ENCODE measurements around a stretch of chr4.

DNA sequence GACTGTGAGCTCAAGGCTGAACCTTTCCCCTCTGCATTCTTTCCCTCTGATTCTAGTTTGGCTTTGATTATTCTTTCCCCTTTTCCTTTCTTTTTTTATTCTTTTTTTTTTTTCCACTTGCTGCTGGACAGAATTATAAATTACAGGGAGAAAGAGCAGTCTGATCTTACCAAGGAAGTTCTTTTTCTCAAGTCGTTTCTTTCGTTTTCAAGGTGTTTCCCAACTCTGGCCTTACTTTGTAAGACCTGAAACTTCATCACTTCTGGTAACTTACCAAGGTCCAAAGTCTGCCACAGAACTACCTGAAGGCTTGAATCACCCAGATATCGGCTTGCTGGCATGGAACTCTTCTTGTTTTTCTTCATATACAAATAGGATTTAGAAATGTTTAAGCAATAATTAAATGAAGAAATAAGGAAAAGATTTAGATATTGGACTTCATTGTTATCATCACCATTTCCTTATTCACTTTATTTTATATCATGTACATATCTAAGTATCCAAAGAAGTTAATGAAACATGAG lies 278.0 kb downstream of the INPP4B start:
- PRO-cap: unidirectional peak, minus-strand start at position 189 of the sequence
- RAMPAGE, long total RNA, 2 experiments: start-site peak on the minus strand in 2 of 2 experiments, centred at positions 211 to 256 of the sequence, 29 to 53 reads per replicate

GRCh38 chr4:142912786-142913348 lies 66.8 kb upstream of the INPP4B start:
- PRO-cap: no peak
- RAMPAGE, long total RNA, 2 experiments: no peak in any of the 2 experiments

GRCh38 chr4:143186675-143187034 lies 1.9 kb downstream of the USP38 start:
- PRO-cap: no peak
- RAMPAGE, long total RNA, 2 experiments: no peak in any of the 2 experiments

GRCh38 chr4:143335827-143336720 lies 602 bp upstream of the GAB1 start:
- PRO-cap: bidirectional peak, plus-strand start at chr4:143336212, minus-strand start at chr4:143336464; bidirectional peak, plus-strand start at chr4:143336876, minus-strand start at chr4:143336653
- RAMPAGE, long total RNA, 2 experiments: start-site peak on the plus strand in 1 of 2 experiments, at chr4:143336135-143336259 at its widest, 24 reads per replicate

GRCh38 chr4:143358830-143359357 lies 22.2 kb downstream of the GAB1 start:
- PRO-cap: bidirectional peak, plus-strand start at chr4:143359125, minus-strand start at chr4:143358962
- RAMPAGE, long total RNA, 2 experiments: no peak in any of the 2 experiments

DNA sequence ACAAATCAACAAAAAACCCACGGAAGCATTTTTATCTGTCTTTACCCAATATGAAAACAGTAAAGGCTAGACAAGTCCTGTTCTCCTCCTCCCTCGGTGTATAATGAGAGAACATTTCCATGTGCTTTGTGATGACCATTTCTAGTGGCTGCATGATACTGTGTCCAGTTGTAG lies 22.6 kb downstream of the GAB1 start:
- PRO-cap: no peak
- RAMPAGE, long total RNA, 2 experiments: no peak in any of the 2 experiments

GRCh38 chr4:143372192-143373073 lies 35.8 kb downstream of the GAB1 start:
- PRO-cap: no peak
- RAMPAGE, long total RNA, 2 experiments: no peak in any of the 2 experiments

- PRO-cap: no peak
- RAMPAGE, long total RNA, 2 experiments: no peak in any of the 2 experiments
Measured at GRCh38 chr4:143912407-143912937, 7.1 kb upstream of the GYPE start.

GRCh38 chr4:144356967-144357426 lies 216.5 kb upstream of the GYPA start:
- PRO-cap: no peak
- RAMPAGE, long total RNA, 2 experiments: no peak in any of the 2 experiments

DNA sequence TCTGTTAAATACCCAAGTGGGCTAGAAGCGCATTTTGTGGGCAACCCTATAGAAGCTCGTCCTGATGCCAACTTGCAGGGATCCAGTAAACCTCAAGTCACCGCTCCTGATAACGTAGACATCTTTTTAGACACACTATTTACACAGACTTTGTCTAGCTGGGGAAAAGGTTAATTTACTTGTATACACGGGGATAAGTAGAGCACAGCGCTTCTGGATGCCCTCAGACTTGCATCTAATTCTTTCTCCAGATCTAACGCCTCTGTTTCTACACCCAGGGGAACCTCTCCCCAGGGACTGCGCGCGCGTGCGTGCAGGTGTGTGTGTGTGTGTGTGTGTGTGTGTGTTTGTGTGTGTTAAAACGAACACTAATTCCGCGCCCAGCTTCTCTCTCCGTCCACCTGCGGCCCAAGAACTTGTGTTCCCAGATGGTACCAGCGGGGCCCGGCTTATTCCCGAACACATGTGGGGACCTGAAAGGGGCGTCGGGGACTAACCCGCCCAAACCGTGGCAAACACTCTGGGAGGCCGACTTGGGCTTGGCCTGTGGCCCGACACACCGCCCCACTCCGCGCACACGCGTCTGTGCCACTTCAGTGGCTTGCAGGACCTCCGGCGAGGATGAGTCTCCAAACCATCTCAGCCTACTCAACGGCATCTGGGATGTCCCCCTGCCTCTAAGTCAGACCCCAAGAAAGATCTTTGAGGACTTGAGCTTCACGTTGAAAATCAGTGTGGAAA lies 995 bp upstream of the HHIP start:
- PRO-cap: unidirectional peak, plus-strand start at position 205 of the sequence; bidirectional peak, plus-strand start at position 596 of the sequence, minus-strand start at position 424 of the sequence
- RAMPAGE, long total RNA, 2 experiments: no peak in any of the 2 experiments

- PRO-cap: bidirectional peak, plus-strand start at chr4:144647139, minus-strand start at chr4:144646907; bidirectional peak, plus-strand start at chr4:144647478, minus-strand start at chr4:144647389
- RAMPAGE, long total RNA, 2 experiments: no peak in any of the 2 experiments
Measured at GRCh38 chr4:144647008-144647595, 1.1 kb downstream of the HHIP start.

- PRO-cap: no peak
- RAMPAGE, long total RNA, 2 experiments: no peak in any of the 2 experiments
Measured at GRCh38 chr4:145057352-145058104, 40.5 kb downstream of the ANAPC10 start.

DNA sequence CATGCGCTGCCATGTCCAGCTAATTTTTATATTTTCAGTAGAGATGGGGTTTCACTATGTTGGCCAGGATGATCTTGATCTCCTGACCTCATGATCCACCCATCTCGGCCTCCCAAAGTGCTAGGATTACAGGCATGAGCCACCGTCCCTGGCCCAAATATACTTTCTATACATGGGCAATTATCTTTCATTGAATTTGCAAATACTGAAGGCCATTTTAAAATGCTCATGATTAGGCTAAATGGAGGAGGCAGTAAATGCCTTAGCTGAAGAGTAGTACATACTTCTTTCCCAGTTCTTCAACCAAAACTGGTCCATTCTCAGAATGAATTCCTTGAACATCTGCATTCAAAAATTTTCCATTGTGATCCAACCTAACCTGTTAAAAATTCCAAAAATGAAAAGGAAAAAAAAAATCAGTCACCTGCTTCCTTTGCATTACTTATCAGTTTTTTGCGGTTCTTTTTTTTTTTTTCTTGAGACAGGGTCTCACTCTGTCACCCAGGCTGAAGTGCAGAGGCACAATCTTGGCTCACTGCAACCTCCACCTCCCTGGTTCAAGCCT lies 28.1 kb downstream of the OTUD4 start:
- PRO-cap: no peak
- RAMPAGE, long total RNA, 2 experiments: start-site peak on the minus strand in 1 of 2 experiments, centred at position 301 of the sequence, 6 reads per replicate

DNA sequence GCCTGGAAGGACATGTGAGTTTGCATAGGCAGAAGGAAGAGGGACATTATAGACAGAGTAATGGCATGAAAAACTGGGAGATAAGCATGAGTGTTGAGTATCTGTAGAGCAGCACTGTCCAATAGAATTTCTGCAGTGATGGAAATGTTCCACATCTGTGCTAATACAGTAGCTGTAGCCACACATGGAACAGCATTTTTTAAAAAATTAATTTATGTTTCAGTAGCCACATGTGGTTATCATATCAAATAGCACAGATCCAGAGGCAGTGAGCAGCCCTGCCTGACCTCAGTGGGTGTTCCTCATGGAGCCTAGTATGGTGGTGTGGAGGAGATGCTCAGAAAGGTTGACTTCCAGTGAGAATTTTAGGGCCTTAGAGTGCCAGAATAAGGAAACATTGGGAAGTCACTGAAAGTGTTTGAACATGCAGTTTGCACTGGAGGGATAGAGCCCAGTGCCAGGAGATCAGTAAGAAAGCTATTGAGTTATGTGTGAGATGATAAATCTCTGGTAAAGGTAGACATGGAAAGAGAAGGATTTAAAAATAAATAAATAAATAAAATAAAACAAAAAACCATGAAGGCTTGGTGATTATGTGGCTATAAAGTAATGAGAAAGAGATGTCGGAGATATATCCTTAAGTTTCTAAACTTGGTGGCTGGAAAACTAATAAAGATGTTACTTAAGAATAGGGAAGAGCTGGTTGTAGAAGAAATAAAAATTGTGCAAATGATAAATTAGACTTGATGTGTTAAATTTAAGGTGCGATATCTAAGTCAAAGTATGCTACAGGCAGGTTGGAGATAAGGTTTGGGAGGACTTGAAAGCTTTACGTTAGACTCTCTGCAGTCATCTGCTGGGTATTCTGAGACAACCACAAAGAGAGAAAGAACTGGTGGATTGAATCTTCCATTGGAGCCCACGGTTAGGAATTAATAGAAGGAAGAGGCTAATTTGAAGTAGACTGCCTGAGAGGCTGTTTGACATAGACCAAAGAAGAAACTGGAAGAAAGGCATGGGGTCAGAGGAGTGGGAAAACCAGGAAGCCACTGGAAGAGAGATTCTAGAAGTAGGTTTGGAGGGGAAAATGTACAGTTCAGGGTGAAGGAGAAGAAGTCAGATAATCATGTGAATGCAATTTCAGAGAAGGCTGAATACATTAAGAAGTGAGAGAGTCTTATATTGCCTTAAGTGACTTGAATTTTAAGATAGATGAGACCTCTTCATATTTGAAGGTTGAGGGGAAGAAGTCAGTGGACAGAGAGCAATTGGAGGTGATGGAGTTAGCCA lies 7.7 kb downstream of the SMAD1 start:
- PRO-cap: no peak
- RAMPAGE, long total RNA, 2 experiments: start-site peak on the plus strand in 2 of 2 experiments, centred at positions 460 to 776 of the sequence, 9 to 11 reads per replicate

DNA sequence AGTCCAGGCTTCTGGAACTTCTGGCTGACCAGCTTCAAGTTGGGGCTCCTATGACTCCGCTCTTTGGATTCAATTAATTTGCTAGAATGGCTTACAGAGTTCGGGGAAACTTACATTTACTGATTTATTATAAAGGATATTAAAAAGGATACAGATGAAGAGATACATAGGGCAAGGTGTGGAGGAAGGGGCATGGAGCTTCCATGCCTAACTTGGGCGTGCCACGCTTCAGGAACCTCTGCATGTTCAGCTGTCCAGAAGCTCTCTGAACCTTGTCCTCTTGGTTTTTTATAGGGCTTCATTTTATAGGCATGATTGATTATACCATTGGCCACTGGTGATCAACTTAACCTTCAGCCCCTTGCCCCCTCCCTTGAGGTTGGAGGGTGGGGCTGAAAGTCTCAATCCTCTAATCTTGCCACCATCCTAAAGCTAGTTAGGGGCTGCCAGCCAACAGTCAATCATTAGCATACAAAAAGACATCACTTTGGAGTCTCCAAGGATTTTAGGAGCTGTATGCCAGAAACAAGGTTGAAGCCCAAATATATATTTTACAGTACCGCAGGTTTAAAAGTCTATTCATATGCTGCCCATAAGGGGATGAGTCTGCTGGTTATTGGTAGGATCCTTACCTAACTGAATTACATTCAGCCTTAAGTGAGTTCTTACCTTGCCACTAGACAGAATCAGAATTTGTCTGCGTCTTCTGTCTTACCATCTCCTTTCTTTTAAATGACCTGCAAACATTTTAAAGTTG lies 10.8 kb downstream of the SMAD1 start:
- PRO-cap: no peak
- RAMPAGE, long total RNA, 2 experiments: start-site peak on the plus strand in 1 of 2 experiments, centred at position 604 of the sequence, 7 reads per replicate

DNA sequence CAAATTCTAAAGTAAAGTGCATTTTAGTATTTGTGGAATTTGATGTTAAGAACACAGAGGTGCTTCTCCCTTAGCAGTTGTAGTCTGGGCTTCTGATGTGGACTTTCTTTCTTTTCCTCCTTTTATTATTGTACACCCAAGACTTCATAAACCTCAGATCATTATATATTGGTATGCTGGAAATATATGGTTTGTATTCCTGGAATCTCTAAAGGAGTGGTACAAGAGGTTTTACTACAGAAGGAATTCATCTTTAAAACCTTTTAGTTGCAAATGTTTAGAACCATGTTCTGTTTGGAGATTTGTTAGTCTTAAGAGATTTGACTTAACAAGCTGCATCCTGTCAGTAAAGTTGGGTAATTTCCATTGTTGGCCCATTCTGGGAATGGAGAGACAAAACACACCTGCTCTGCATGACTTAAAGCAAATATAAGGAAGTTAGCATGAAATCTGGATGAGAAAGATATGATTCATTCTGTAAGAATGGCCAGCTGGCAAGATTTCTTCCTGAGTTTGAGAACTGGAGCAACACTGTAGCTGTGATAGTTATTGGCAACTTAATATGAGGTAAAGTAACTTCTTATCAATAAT lies 64.0 kb downstream of the SMAD1 start:
- PRO-cap: no peak
- RAMPAGE, long total RNA, 2 experiments: no peak in any of the 2 experiments

DNA sequence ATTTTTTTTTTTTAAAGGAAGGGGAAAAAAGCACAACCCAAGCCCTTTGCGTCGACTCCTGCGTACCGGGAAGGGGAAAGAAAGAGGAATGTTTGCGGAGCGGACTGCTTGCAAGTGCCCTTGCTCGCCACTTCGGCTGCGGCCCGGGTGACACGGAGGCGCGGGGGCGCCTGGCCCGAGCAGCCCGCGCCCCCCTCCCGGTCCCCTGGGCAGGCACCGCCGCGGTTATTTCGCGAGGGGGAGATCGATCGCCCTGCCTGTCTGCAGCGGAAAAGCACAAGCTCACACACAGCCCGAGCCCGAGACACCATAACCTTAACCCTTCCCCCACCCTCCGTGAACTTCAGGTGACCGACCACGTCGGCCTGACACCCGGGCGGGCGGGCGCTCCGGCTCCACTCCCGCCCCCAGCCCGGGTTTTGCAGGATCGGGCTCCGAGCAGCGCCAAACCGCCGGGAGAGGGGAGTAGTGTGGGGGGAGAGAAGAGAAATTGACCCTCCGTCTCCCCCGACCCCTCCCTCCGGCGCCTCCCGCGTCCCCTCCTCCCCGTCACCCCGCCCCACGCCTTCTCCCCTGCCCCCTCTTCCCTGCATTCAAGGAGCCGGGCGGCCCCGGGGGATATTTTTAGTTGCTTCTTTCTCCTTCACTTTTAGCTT lies 2.1 kb downstream of the ZNF827 start:
- PRO-cap: bidirectional peak, plus-strand start at position 77 of the sequence, minus-strand start outside the sequence; bidirectional peak, plus-strand start at position 339 of the sequence, minus-strand start at position 311 of the sequence
- RAMPAGE, long total RNA, 2 experiments: no peak in any of the 2 experiments

- PRO-cap: no peak
- RAMPAGE, long total RNA, 2 experiments: no peak in any of the 2 experiments
Measured at GRCh38 chr4:146029962-146030470, 91.4 kb upstream of the ZNF827 start.

DNA sequence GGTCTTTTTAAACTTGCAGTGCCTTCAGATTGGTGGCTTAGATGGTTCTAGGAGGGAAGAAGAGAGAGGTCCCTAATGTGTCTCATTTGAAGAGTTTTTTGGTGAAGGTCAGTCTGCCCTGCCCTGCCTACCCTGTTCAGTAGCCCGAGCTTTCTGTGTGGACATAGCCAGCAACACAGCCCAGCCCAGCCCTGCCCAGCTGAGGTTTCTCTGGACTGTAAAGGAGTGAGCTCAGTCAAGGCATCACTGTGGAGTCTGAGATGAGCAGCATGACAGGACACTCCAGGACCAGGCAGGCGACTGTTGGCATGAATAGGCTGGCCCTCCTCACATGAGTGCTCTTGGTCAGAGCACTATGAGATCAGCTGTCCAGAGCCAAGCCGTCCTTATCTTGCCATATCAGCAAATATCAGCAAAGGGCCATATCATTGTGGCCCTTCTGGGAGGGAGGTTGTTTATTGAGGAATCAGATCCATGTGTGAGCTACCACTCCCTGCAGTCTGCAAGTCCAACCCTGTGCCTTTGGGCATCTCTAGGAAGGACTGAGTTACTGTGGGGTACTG lies 30.9 kb downstream of the REELD1 start:
- PRO-cap: no peak
- RAMPAGE, long total RNA, 2 experiments: no peak in any of the 2 experiments

- PRO-cap: no peak
- RAMPAGE, long total RNA, 2 experiments: no peak in any of the 2 experiments
Measured at GRCh38 chr4:146333155-146334096, 119.1 kb downstream of the REELD1 start.

Measured in body of pancreas (tissue), 2 donors.